AG09309 (cell line): Measurements from ENCODE around the genes GPR142 and USH1G.

DNA sequence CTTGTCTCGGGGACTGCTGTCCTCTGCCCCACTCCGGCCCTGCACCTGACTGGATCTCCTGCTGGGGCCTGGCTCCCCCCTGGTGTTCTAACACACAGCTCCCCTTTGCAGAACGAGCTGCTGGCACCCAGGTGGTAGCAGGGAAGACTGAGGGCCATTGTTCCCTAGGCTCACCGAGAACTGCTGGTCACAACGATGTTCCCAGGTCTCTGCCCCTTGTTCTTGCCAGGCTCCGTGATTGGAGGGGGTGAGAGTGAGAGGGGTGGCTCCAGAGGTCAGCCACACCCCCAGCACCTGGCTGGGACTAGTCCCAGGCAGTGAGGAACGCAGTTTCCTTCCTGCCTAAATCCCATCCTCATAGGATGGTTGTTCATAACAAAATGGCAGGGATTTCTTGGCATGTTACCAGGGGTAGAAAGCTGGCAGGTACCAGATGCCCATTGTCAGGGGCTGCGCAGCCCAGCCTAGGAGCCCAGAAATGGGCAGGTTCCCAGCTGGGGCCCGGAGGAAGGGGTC lies 52.1 kb upstream of the CDC42EP4 start:
- RRBS, result no CpG with 5 or more reads among the region's 9 CpGs

- RRBS, result no CpG with 5 or more reads among the region's 3 CpGs
Measured at GRCh38 chr17:73452021-73452428, 140.2 kb upstream of the CDC42EP4 start.

GRCh38 chr17:73474350-73474797 lies 162.6 kb upstream of the CDC42EP4 start:
- RRBS, result no CpG with 5 or more reads among the region's 9 CpGs

DNA sequence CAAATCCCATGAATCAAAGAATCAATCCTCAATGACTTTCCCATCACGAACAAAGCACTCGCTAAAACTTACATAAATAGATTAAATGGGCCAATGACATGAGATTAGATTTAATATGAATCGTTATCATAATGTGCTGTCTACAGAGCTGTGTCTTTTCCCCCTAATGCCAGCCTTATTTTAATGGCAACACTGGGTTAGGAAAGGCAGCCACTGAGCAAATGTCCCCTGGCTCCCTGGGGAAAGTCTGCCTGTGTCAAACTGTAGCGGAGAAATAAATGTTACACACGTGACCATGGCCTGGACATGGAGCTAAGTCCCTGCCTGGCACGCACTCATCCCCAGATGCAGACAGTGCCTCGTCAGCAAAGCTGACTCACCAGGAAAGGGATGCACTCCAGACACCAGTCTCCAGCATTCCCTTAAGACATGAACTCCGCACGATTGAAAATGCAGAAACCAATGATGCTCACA lies 61.3 kb upstream of the SDK2 start:
- RRBS, result no CpG with 5 or more reads among the region's 9 CpGs

DNA sequence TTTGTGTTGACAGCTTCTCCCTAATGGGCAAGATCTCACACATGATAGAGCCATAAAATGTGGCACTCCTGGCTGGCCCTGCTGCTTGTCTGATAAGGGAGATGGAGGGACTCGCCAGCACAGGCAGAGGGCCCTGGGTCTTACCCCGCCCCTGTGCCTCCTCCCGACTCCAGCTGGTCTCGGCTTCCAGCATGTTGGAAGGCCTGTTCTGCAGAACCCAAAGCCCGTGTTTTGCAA lies 106.7 kb upstream of the SDK2 start:
- RRBS, result no CpG with 5 or more reads among the region's 5 CpGs

GRCh38 chr17:74367200-74367715 lies at the start of gene GPR142:
Gene GPR142, plus strand, starts transcription at chr17:74367506.
- RRBS, result no CpG with 5 or more reads among the region's 6 CpGs

- RRBS, result no CpG with 5 or more reads among the region's 13 CpGs
Measured at GRCh38 chr17:74380466-74381344, 13.4 kb downstream of the GPR142 start.

DNA sequence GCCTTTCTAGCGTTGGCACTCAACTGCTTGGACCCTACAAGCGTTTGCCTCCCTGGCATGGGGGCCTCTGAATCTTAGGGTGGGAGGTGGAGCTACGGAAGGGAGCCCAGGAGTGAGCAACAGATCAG lies 1.6 kb upstream of the GPRC5C start:
- RRBS, result no CpG with 5 or more reads among the region's 3 CpGs

DNA sequence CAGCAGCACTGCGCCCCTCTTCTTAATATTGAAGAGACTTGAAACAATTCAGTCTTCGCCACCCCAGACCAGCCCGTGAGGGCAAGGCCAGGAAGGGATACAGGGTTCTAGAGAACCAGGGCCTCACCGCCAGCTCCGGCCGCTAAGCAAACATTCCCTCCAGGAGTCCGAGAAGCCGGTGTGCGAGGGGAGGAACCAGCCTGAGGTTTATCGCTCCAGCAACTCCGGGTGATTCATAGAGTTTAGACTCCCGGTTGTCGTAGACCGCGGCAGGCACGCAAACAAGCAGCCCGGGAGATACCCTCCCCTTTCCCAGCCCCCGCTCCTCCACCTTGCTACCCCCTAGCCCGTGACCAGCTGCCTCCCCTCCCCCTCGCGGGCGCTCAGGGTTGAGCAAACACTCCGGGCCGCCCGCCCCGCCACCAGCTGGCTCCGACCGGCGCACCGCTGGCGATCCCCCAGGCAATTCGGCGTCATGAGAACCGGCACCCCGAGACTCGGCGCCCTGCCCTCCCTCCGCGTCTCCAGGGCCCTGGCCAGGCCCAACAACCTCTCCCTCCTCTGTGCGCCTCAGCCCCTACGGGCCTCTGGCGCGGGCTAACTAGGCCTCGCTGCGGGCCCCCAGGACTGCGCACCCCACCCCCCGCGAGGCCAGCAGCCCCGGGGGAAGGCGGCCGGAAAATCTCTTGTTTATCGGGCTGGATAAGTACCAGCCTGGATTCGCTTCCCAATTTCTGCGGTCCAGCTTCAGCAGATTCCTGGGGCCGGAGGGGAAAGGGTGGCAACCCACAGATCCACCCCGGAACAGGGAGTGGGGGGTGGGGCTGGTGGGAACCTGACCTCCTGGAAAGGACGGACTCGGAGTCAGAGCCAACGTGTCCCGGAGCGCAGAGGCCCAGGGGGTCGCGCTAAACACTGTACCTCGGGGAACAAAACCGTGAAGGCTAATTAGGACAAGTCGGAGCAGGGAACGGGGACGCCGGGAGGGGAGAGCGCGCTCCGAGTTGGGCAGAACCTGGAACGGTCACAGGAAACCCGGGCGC lies 1.0 kb upstream of the GPRC5C start:
- RRBS, result 4% methylated on average over 33 of the region's 75 CpGs

- RRBS, result 21% methylated on average over 4 of the region's 31 CpGs
Measured at GRCh38 chr17:74432980-74434241, 1.5 kb downstream of the GPRC5C start.

DNA sequence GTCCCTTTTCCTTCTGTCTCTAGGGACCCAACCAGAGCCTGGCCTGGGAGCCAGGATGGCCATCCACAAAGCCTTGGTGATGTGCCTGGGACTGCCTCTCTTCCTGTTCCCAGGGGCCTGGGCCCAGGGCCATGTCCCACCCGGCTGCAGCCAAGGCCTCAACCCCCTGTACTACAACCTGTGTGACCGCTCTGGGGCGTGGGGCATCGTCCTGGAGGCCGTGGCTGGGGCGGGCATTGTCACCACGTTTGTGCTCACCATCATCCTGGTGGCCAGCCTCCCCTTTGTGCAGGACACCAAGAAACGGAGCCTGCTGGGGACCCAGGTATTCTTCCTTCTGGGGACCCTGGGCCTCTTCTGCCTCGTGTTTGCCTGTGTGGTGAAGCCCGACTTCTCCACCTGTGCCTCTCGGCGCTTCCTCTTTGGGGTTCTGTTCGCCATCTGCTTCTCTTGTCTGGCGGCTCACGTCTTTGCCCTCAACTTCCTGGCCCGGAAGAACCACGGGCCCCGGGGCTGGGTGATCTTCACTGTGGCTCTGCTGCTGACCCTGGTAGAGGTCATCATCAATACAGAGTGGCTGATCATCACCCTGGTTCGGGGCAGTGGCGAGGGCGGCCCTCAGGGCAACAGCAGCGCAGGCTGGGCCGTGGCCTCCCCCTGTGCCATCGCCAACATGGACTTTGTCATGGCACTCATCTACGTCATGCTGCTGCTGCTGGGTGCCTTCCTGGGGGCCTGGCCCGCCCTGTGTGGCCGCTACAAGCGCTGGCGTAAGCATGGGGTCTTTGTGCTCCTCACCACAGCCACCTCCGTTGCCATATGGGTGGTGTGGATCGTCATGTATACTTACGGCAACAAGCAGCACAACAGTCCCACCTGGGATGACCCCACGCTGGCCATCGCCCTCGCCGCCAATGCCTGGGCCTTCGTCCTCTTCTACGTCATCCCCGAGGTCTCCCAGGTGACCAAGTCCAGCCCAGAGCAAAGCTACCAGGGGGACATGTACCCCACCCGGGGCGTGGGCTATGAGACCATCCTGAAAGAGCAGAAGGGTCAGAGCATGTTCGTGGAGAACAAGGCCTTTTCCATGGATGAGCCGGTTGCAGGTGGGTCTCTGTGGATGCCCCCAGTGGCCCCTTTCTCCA lies 8.2 kb downstream of the GPRC5C start:
- RRBS, result 62% methylated on average over 4 of the region's 43 CpGs

GRCh38 chr17:74532057-74532766 lies 937 bp upstream of the CD300LB start:
- RRBS, result no CpG with 5 or more reads among the region's 17 CpGs

GRCh38 chr17:74682136-74682524 lies 30.6 kb downstream of the CD300LF start:
- RRBS, result no CpG with 5 or more reads among the region's 5 CpGs

- RRBS, result no CpG with 5 or more reads among the region's 14 CpGs
Measured at GRCh38 chr17:74770147-74771184, 5.7 kb downstream of the NAT9 start.

- RRBS, result no CpG with 5 or more reads among the region's 18 CpGs
Measured at GRCh38 chr17:74840892-74841931, 18.5 kb downstream of the GRIN2C start.

GRCh38 chr17:74923045-74923483 lies at the start of gene USH1G:
Gene USH1G, minus strand, starts transcription at chr17:74923255.
- RRBS, result 3% methylated on average over 15 of the region's 39 CpGs

GRCh38 chr17:75084216-75084634 lies 3.5 kb upstream of the SLC16A5 start:
- RRBS, result no CpG with 5 or more reads among the region's 10 CpGs

DNA sequence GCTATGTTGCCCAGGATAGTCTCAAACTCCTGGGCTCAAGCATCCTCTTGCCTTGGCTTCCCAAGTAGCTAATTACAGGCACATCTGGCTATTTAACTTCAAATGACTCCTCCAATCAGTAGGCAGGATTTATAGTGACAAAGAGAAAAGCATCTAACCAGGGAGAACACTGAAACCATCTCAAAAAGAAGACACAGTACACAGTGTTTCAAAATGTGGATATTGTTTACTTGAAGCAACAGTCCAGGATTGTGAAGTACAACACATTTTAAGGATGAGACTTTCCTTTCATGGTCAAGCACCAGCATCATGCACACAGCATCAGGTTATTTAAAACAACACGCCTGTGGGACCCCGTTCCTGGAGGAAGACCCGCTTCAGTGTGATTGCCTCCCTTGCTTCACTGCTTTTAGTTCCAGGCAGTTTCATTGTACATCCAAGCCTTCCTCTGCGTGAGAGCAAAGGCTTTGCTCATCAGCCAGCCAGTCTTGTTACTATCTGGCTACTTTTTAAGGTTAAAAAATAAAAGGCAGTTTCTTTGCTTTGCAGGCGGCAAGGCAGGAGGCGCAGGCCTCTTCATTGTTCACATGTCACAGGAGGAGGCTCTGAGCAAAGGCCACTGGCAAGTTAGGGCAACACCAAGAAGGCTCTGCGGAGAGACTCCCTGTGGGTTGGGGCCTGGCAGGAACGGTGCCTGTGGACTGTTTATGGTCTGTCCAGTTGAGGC lies 3.7 kb upstream of the NT5C start:
- RRBS, result no CpG with 5 or more reads among the region's 8 CpGs

- RRBS, result no CpG with 5 or more reads among the region's 20 CpGs
Measured at GRCh38 chr17:75237485-75238680, 23.5 kb downstream of the GGA3 start.

GRCh38 chr17:75249928-75250782 lies 11.3 kb downstream of the GGA3 start:
- RRBS, result no CpG with 5 or more reads among the region's 16 CpGs